ENCODE measurements around a stretch of chr10.

DNA sequence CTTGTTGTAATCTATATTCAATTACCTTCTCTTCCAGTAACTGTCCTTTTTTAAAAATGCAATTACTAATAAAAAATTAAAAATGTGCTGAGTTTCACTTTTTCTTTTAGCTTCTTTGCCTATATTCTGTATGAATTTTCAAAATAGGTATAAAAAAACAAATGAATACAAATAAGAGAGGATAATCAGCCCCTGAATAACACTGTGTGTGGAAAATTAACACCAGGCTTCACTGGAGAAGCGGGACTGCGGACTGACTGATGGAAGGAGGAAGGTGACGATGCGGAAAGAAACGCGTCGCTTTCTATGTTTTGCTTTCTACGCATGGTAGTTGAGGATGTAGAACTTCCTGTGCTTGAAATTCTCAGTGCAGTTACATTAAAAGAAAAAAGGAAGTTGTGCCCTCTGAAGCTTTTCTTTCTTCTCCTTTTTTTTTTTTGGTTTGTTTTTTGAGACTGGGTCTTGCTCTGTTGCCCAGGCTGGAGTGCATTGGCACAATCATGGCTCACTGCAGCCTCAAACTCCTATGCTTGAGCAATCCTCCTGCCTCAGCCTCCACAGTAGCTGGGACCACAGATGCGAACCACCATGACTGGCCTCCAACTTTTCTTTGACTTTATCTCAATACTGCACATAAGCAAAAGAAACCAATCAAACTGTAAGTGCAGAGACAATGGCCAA, 7.4 kb upstream of the ZMYND11 start:
- PRO-cap = no peak

DNA sequence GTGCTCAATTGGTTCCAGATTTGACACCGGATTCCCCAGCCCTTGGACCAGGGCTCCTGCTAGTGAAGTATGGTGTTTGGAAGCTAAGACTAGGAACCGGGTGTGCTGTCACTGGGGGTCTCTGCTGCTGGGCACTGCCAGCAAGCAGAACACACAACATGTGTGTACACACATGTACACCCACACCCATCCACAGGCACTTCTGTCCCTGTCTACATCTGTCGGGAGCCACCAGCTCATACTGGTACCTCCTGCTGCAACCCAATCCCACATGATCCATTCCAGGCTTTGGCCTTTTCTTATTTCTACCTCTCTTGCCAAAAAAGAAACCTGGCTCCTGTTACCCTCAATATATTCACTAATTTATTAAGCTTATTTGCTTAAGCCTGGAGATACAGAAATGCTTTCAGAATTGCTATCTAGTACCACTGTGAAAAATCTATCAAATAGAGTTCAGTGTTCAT, 246.0 kb downstream of the DIP2C start:
- PRO-cap = no peak

- PRO-cap = no peak
These were observed 245.1 kb downstream of the DIP2C start for GRCh38 chr10:444147-445087.

DNA sequence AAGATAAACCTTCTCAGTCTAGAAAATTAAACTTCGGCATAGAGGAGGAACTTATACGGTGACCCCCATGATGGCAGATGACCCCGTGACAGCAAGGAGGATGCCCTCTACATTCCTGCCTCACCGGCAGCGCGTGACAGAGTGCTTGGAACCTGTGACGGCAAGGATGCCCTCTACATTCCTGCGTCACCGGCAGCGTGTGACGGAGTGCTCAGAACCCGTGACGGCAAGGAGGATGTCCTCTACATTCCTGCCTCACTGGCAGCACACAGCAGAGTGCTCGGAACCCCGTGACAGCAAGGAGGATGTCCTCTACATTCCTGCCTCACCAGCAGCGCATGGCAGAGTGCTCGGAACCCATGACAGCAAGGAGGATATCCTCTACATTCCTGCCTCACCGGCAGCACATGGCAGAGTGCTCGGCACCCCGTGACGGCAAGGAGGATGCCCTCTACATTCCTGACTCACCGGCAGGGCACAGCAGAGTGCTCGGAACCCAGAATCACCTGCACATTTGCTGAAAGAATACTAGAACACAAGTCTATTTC, 231.0 kb downstream of the DIP2C start:
- PRO-cap = no peak

DNA sequence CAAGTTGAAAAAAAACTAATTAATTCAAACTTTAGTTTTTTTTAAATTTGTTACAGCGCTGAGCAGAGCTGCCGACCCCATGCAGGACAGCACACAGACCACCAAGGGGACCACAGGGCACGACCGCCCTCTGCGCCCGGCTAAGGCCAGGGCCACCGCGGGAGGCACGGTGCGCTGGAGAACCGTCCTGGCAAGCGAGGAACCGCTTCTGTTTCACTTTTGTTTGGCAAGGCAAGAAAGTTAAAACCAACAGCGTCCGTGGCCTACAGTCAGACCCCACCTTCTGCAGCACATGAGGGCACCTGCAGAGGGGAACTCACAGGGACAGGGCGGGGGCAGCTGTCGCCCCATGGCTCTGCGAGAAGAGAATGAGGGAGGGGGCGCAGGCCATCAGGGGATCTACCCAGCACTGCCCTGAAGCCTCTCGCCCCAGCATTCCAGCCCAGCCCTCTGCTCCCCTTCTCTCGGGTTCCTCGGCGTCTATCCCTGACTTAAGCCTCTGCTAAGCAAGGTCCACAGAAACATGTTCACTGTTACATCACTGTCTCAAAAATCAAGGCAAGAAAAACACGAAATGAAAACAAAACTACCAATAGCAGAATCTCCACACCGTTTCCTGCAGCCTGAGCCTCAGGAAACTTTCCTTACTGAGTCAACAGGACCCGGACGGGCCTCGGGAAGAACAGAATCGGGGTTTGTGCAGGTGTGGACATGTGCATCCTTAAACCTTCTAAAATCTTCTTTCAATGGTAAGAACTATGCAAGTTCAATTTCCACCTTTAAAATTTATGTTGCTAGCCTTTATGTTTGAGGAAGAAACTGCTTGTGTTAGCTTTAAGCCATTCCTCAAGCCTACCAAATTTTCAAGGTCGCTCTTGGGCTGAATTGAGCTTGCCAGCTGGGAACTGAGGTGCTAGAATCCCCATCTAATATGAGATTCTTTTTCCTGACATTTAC, 204.2 kb downstream of the DIP2C start:
- PRO-cap = no peak

GRCh38 chr10:510954-511564, 178.4 kb downstream of the DIP2C start:
- PRO-cap = no peak

DNA sequence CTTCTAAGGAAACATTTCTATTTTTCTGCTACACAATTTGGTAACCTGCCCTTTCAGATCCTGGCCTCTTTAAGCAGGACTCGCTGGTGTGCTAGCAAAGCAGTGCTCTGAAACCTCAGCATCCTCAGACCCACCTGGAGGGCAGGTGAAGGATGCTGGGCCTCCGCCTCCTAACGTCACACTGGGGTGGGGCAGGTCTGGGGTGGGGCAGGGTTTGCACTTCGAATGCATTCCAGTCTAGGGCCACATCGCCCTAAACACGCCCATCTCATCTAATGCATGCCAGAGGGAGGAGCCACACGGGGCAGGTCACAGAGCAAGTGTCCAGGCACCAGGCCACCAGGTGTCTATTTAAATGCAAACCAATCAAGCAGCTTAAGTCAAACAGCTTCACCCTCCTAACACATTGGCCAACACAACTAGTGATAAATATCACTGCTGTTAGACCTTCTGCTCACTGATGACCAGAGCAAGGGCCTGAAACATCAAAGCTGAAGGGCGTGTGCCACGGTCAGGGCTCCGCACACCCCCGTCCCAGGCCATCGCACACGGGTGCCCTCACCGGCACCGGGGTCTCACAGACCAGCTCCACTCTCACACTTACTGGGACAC, 47.2 kb downstream of the DIP2C start:
- PRO-cap = no peak

DNA sequence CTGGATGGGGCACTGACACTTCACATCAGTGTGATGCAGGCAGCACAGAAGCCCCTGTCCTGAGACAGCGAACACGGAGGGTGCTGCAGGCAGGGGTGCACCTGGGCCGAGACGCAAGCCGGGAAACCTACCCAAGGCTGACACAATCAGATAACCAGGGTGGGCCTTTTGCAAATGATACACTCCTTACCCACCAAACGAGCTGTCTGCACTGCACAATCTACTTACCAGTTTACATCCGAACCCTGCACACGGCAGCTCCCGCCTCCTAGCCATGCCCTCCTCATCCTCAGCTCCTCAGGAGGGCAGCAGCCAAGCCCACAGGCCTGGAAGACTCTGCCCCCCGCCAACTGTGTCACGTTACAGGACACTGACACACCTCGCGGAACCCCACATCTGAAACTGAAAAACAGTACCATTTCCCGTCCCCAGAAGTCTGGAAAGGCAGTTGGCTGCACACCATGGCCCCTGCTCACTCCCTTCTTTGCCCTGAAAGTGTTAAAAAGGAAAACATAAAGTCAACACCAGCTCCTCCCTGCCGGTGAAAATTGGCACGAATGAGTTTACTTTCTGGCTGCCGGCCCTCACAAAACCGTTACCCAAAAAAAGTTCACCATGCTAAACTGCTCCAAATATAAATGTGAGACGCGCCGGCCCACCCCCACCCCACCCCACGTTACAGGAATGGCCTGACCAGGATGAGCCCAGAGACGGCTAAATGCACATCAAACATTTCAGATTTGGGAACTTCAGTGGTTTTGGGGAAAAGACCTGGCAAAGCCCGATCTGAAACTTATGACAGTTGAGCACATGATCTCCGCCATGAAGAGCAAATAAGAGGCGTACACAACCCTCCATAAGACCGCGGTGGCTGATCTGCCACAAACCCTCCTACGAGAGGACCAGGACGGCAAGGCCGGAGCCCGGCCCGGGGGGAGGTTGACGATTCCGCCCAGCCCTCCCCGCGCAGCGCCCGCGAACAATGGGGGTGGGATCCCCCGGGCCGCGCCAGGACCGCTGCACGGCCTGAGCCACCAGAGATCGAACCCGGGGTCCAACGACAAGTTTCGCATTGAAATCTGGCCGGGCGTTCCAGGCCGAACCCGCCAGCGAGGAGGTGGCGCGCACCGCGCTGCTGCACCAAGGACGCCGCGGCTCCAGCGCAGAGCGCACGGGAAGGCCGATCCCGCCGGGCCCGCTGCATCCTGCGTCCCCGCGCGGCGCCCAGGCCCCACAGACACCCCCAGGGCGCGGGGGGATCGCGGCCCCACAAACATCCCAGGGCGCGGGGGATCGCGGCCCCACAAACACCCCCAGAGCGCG, 1.1 kb downstream of the DIP2C start:
- PRO-cap = unidirectional peak, plus-strand start at position 884 of the sequence; unidirectional peak, plus-strand start at position 1,165 of the sequence

DNA sequence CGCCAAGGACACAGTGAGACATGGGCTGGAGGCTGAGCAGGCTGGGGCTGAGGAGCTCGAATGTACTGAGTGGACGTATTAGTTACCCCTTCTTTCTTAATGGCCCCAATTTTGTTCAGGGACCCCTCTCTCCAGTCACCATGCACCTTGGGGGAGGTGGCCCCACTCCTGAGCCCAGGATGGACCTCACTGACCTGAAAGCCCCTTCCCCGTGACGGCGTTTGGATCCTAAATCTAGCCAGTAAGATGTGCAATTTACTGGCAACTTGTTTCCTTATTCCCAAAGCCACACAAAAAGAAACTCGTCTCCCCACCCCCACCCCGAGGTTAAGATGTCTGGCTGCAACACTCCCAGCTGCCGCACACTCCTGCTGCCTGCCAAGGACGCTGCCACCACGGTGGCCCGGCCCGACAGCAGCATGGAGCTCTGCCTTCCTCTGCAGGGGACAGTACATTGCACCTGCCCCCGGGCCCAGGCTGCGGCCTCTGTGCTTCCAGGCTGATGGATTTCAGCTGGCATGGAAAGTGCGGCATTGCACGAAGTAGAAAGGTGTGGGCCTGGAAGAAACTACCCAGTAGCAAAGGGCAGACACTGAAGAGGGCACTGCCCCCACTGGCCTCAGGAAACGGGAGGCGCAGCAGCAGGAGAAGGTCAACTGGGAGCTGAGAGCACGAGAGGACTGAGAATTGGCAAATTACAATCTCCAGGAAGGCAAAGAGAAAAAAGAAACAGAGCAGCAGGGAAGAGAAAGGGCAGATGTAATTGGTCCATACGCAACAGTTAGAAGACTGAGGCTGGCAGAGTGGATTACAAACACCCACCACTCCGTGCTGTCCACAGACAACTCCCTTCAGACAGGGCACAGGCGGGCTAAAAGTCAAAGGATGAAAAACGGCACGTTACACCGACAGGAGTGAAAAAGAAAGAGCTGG, 117.0 kb upstream of the DIP2C start:
- PRO-cap = no peak

DNA sequence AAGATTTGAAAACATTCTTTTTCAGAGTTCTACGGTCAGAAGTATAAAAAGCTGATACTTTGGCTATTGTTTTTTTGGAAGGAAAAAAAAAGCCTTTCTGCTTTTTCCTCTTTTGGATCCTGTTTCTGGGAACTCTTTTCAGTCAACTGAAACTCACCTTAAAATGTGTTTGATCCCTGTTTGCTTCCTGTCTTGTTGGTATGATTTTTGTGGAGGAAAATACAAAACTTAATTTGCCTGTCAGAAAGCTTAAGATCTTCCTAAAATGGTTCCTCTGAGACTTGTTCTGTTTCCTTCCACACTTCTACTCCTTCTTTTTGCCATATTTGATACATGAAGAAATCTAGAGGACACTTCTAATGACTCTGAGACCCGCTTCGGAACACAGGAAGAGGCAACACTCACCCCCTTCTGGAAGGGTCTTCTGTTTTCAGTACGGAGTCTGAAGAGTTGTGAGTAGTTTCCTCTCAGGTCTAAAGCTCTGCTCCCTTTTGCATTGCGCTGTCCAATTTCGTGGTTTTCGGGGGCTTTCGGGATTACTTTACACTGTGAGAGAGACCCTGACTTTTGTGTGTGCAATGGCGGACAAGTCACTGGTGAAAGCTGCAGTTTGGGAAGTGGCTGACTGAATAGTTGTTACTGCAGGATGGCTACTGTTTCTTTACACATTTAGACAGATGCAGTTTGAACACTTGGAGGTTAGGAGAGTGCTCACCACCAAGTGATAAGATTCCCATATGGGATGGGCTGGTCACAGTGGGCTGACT, 20.0 kb downstream of the LARP4B start:
- PRO-cap = no peak

GRCh38 chr10:1044252-1044942, 4.5 kb downstream of the IDI1 start:
- PRO-cap = no peak

- PRO-cap = no peak
These were observed 40.3 kb downstream of the WDR37 start for GRCh38 chr10:1096263-1097097.

GRCh38 chr10:1200133-1200499, 143.9 kb downstream of the WDR37 start:
- PRO-cap = no peak

GRCh38 chr10:1297647-1298053, 241.5 kb downstream of the WDR37 start:
- PRO-cap = no peak

DNA sequence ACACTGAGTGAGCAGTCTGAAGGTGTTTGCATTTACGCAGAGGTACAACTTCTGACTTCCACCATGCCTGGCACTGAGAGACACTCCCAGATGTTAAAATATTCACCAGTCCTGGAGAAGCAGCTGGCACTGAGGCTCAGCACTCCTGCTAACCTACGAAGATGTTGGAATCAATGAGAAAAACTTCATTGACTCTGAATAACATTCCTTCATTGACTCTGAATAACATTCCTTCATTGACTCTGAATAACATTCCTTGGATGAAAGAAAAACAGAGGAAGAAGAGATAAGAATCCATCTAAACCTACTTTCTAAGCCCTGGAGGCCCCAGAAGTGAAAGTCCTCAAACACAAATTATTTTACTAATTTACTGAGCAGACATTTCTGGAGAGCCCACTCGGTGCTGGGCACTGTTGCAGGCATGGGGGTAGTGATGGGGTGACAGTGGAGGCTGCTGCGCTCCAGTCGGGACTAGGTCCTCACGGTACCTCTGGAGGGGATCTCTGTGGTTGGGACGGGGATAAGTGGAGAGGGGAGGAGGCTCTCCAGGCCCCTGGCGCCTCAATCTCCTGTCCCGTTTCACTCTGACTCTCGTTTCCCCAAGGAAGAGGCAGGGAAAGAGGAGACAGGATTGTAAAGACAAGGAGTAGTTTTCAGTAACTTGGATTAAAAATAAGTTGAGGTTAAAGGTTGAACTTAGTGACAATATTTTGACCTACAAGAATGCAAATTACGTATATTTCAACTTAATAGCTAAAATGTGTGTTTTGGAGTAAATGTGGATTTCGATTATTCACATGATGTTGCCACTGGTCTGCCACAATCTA, 254.2 kb downstream of the WDR37 start:
- PRO-cap = no peak

GRCh38 chr10:3068423-3069582, 1.5 kb downstream of the PFKP start:
- PRO-cap = bidirectional peak, plus-strand start at chr10:3068634, minus-strand start at chr10:3068535; unidirectional peak, minus-strand start at chr10:3069111

DNA sequence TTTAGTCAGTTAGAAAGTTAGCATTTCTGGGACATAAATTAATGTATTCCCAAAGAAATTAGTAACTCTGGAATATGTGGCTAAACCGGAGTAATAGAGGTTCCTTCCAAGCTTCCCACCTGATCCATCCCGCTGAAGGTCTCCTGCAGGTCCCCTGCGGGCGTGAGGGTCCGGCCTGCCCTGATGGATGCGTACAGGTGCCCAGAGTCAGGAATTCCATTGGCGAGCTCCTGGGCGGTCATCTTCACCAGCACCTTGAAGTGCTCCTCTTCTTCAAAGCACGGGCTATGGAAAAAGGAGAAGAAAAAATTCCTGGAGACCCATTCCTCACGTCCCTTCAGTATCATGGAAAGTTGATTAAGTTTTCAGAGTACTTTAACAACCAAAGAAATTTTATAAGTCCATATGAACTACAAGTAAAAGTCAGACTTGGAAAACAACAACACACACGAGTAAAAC, 25.1 kb downstream of the PITRM1 start:
- PRO-cap = no peak

- PRO-cap = no peak
These were observed 251.8 kb downstream of the KLF6 start for GRCh38 chr10:3533211-3533657.

GRCh38 chr10:3538196-3538750, 246.7 kb downstream of the KLF6 start:
- PRO-cap = no peak

- PRO-cap = no peak
These were observed 242.8 kb downstream of the KLF6 start for GRCh38 chr10:3542163-3542691.

Measured in left ventricle myocardium (tissue), 1 donor.